Bronchial lymph node (tissue), 1 donor: ENCODE data around the gene MAT2A.

DNA sequence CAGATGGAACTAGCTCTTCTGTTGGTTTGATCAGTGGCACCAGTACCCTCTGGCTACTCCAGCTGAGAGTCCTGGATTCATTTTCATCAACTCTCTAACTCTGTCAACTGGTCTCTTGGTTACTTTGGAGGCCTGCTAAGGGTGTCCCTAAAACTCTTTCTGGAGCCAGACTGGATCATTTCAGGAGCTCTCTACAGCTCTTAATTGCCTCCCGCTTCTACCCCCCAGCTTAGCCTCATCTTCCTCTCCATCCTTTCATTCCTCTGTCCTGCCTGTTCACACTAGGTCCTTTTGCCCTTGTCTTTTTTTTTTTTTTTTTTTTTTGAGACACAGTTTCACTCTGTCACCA, 3.4 kb downstream of the HK2 start:
- PRO-cap: no peak

- PRO-cap: bidirectional peak, plus-strand start at chr2:74849428, minus-strand start at chr2:74849273; bidirectional peak, plus-strand start at chr2:74849811, minus-strand start at chr2:74849785
Measured at GRCh38 chr2:74848992-74850256, 15.5 kb downstream of the HK2 start.

- PRO-cap: no peak
Measured at GRCh38 chr2:76037689-76037896, 326.9 kb upstream of the GCFC2 start.

GRCh38 chr2:77457603-77458260, 64.4 kb downstream of the LRRTM4 start:
- PRO-cap: no peak

DNA sequence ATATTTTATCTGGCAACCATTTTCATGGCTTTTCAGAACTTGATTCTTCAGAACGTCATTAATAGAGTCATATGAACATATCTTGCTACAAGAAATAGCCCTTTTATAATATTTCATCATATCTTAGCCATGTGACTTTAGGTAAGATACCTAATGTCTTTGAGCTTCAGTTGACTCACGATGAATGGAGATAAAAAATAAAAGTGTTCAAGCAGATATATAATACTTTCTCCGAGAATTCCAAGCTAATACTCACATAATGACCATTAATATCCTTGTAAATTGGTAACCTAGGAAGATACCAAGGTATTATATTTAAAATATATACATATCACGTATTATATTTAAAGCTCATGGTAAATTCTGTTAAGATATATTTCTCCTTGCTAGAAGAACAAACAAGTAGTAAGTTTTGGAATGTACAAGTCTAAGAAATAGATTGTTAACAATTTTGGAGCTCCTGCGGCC, 908.2 kb upstream of the LRRTM1 start:
- PRO-cap: no peak

DNA sequence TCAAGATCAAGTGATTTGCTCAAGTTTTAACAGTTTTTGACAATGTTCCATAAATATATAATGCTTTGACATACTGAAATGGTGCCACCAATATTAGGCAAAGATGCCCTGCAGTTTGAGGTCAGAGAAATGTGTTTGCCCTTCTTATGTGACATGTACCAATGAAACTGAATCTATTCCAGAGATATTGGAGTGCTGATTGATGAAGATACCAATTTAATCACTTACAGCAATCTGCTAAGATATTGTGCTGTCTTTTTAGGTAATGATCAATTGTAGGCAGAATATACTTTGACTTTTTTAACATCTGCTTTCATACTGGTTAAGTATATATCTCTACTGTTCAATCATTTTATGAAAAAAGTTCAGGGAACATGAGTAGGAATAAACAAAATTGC, 1430.2 kb upstream of the LRRTM1 start:
- PRO-cap: unidirectional peak, minus-strand start at position 188 of the sequence

DNA sequence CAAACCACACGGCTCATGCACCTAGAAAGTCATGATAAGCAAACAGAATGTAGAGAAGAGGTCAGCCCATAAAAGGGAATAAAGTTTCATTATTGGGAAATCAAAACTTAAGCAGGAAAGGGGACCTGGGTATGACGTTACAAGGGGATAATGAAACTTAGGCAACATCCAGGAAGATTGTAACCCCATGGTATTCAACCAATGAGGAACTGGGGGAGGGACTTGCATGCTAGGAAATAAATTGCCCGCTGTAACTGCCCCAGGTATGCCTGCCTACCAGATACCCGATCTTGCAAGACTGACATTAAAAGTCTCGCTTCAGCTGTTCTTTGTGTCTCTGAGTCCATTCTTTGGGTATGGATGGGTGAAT, 1679.0 kb downstream of the SUCLG1 start:
- PRO-cap: no peak

DNA sequence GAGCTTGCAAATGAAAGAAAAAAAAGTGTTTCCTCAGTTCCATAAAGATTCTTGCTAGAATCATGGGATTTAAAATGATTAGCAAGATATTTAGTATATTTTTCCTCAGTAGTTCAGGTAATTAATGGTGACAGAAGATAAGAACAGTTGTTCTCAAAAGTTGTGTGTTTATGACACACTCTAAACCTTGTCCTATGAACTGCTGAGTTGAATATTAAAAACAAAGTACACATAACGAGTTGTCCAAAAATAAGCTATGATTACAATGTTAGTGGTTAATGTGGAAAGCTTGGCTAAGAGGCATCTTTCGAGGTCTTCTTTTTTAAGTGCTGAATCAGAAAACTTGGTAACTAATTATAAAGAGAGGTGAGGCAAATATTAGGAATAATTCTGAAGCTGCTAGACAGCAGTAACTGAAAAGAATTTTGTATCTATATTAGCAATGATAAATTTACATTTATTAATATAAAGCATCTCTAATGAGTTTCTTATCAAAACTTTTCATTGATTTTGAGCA, 1088.7 kb downstream of the SUCLG1 start:
- PRO-cap: no peak

GRCh38 chr2:83737451-83737821, 721.6 kb downstream of the SUCLG1 start:
- PRO-cap: no peak

DNA sequence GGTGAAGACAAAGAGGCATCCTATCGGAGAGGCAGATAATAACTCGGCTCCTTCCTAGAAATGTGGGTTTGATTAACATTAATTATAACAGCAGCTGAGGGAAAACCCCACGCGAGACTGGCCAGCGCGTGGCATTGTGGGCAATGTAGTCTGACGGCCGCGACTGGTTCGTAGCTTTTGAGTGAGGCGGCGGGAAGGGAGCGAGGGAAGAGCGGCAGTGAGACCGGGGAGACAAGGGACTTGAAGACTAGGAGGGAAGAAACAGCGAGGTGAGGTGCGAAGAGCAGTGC, 267 bp upstream of the SUCLG1 start:
- PRO-cap: bidirectional peak, plus-strand start at position 180 of the sequence, minus-strand start outside the sequence

GRCh38 chr2:84969391-84969993, 1.5 kb upstream of the KCMF1 start:
- PRO-cap: bidirectional peak, plus-strand start at chr2:84969715, minus-strand start at chr2:84969564

- PRO-cap: unidirectional peak, minus-strand start at chr2:84972131
Measured at GRCh38 chr2:84971836-84972459, 987 bp downstream of the KCMF1 start.

- PRO-cap: no peak
Measured at GRCh38 chr2:84989112-84989622, 18.2 kb downstream of the KCMF1 start.

GRCh38 chr2:84989623-84990272, 18.8 kb downstream of the KCMF1 start:
- PRO-cap: no peak

DNA sequence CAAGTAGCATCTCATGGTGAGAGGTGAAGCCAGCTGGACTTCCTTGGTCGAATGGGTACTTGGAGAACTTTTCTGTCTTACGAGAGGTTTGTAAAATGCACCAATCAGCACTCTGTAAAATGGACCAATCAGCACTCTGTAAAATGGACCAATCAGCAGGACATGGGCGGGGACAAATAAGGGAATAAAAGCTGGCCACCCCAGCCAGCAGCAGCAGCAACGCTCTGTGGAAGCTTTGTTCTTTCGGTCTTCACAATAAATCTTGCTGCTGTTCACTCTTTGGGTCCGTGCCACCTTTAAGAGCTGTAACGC, 21.9 kb downstream of the TCF7L1 start:
- PRO-cap: no peak

- PRO-cap: no peak
Measured at GRCh38 chr2:85163375-85163879, 30.2 kb downstream of the TCF7L1 start.

- PRO-cap: no peak
Measured at GRCh38 chr2:85468243-85469078, 49.9 kb downstream of the SH2D6 start.

- PRO-cap: unidirectional peak, plus-strand start at chr2:85500458
Measured at GRCh38 chr2:85499883-85500762, 38.8 kb upstream of the MAT2A start.

DNA sequence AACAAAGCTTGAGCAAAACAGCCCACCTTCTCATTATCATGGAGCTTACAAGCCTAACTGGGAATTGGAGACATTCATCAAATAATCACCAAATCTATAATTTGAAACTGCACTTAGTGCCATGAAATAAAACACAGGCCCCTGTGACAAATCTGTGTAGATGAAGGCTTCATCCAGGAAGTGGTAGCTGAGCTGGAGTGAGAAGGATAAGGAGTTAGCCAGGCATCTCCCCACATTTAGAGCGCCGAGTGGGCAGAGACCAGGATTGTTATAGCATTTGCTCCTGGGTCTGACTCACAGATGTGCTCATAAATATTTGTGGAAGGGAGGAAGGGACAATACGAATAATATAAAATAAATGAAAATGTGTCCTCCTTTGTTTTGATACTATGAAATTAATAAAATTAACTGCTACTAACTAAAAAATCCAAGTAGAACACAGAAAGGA, 2.5 kb upstream of the MAT2A start:
- PRO-cap: no peak

- PRO-cap: bidirectional peak, plus-strand start at chr2:85539168, minus-strand start at chr2:85539074
Measured at GRCh38 chr2:85538984-85539449, at the start of gene MAT2A. Gene MAT2A, plus strand, starts transcription at chr2:85539168.